ENCODE results near the gene FAM120B.

DNA sequence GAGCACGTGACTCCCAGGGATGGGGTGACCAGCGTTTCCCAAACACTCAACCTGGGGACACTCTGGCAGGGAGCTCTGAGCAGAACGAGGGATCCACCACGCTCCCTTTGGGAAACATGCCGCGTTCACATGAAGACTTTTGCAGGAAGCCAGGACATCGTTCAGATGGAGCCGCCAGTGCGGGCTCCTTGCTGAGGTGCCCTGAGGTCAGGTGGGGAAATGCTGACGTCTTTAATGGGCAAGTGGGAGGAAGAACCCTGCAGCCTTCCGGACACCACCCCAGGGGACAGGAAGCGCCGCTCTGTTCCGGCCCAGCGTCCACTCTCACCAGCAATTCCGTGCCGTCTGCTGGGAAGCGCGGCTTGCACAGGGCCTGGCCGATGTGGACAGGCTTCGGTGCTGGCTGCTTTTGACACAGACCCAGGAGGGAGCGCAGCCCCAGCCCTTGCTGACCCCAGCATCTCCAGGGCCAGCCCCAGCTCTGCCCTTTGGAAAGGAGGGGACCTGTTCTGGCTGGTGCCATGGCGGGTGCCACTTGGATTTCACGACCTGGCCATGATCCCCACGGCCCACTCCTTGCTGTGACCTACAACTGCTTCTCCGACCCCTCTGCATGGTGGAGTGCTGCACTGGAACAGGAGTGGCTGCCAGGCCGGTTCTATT lies 123.3 kb downstream of the DLL1 start:
- PRO-cap, result bidirectional peak, plus-strand start at position 333 of the sequence, minus-strand start at position 167 of the sequence

GRCh38 chr6:170225136-170225683 lies 65.7 kb downstream of the DLL1 start:
- PRO-cap, result no peak

GRCh38 chr6:170287499-170288094 lies 3.3 kb downstream of the DLL1 start:
- PRO-cap, result no peak

DNA sequence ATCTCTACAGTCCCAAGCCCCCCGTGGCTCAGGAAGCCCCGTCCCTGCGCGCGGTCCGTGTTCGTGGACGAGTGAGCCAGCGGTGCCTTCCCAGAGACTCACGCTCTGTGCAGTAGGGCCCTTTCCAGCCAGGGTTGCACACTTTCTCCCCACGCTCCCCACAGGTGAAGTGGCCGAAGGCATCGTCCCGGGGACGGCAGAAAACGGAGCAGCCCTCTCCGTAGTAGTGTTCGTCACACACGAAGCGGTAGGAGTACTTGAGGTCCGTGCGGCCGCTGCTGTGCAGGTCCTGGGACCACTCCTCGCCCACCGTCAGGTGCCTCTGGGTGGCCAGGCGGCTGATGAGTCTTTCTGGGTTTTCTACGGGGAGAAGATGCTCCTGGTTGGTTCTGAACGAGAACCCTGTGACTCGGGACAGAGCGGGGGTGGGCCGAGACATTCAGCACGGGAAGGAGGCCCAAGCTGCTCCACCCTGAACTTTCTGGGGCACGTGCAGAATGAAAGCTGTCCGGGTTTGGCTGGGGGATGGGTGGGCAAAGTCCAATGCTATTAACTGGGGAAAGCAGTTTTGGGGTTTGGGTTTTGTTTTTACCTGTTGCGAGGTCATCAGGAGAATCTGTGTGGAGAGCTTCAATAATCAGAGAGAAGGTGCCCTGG lies 2.6 kb downstream of the DLL1 start:
- PRO-cap, result no peak

- PRO-cap, result no peak
These were observed 156 bp upstream of the DLL1 start for GRCh38 chr6:170291137-170291331.

GRCh38 chr6:170297852-170298276 lies 7.0 kb upstream of the DLL1 start:
- PRO-cap, result no peak

DNA sequence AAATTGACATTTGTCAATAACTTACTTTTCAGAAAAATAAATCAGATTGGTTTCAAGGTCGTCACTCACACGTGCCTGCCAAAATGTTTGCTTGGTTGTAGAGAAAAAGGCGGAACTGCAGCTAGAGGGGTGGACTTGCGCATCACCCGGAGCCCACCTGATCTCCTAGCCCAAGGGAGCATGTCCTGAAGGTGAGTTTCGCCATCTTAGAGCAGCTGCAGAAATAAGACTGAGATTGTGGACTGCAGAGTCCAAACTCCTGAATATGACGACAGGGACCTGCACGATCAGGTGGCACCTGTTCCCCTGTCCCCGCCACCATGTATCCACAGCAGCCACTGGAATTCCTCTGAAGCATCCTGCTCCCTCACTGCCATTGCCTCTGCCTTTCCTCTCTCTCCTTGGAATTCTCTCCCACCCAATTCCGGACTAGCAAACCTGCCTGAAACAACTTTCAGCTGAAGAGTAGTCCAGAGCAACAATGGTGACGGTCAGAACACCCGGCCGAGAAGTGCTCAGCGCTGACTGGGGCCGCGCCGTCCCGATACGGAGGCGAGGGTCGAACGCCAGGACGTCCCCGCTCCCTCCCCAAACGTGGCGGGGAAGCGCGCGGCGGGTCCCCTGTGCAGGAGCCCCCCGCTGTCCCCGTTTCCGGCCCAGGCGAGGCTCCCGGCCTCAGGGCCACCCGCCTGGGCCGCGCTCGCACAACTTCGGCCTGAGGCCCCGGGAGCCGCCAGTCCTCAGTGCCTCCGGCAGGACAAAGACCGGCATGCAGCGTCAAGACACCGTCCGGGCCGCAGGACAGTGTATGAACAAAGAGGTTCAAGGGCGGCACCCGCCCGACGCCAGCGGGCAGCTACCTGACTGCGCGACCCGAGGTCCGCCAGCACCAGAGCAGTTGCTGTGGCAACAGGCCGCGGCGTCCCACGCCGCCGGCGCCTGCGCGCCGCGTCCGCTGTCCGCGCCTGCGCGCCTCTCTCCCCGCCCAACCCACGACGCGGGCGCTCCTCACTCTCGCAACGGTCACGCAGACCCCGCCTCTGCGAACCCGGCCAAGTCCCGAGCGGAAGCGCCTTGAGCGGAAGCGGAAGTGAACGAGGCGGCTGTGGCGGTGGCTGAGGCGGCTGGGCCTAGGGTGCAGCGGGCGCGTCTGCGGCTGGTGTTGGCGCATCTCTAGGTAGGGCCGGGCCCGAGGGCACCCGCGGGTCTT lies at the start of gene FAM120B:
Gene FAM120B, plus strand, starts transcription at position 1,093 of the 1,210 bp plus-strand sequence.
- PRO-cap, result bidirectional peak, plus-strand start at position 1,094 of the sequence, minus-strand start at position 913 of the sequence